ENCODE results near the gene SUCNR1.

DNA sequence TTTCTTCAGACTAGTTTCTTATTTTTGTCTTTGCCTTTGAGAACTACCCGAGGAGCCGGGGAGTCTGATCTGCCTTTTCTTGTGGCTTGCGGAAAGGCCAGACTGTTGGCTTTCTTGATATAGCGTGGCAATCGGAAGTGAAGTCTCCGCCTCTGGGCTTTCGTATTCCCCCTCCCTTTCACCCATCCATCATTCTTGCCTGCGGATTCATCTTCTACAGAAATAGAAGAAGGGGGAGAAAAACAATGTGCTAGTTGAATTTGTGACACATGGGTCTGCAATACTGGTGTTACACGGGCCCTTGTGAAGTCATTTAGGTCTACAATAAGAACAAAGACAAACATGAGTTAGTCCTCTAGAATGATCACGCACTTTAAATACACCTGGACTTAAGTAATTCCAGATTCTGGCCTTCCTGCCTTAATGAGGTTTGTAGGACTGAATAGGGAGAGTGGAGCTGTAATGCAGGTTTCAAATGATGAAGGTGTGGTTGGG is 319 bp downstream of the EIF2A start:
- PRO-cap, result bidirectional peak, plus-strand start at position 245 of the sequence, minus-strand start at position 139 of the sequence

- PRO-cap, result no peak
Observed at GRCh38 chr3:150552148-150552596, 5.6 kb downstream of the EIF2A start.

GRCh38 chr3:150724041-150724405 is 20.3 kb upstream of the ERICH6 start:
- PRO-cap, result no peak

GRCh38 chr3:150740703-150741358 is 22.1 kb downstream of the SIAH2 start:
- PRO-cap, result no peak

DNA sequence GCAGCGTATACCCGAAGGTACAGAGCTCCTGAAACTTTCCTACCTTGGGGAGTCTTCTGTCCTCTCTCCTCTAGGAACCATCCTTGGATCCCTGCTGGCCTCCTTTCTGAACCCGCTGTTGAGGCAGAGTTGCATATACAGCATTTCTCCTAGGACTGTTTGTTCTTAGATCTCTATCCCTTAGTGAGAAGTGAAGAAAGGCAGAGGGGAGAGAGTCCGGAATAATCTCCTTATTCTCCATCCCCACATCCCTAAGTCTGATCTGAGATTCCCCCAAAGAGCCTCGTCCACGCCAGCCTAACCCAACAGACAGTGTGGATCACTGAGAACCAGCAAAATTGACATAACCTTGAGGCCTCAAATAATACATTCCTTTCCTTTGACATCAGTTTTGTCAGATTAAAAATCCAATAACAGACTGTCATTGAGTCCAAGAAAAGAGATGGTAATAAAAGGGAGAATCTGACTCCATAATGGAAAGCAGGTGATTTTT is 7.6 kb upstream of the SIAH2 start:
- PRO-cap, result no peak

DNA sequence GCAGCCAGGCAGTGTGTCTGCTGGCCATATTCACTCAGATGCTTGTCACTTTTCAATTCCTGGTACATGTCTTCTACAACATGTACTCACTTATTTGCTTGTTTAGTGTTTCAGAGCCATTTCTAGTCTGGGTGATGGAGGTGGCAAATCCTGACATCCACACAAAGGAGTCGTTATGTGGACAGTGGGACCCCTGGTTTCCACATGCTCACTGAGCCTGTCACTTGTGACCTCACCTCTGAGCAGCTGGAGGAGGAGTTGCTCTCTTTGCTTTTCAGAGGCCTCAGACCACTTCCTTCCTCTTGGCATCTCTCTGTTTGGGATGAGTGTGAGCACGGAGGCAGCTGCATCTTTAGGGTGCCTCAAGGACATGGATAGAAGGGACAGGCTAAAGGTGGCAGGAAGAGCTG is 32.0 kb downstream of the GPR171 start:
- PRO-cap, result no peak

DNA sequence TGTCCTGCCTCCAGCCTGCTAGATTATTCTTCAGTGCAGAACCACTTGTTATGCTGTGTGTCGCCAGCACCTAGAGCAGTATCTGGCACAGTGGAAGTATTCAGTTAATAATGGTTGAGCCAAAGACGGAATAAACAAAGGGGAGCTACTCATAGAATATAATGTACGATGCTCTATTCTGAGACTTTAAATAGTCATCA is 13.4 kb downstream of the P2RY14 start:
- PRO-cap, result no peak

DNA sequence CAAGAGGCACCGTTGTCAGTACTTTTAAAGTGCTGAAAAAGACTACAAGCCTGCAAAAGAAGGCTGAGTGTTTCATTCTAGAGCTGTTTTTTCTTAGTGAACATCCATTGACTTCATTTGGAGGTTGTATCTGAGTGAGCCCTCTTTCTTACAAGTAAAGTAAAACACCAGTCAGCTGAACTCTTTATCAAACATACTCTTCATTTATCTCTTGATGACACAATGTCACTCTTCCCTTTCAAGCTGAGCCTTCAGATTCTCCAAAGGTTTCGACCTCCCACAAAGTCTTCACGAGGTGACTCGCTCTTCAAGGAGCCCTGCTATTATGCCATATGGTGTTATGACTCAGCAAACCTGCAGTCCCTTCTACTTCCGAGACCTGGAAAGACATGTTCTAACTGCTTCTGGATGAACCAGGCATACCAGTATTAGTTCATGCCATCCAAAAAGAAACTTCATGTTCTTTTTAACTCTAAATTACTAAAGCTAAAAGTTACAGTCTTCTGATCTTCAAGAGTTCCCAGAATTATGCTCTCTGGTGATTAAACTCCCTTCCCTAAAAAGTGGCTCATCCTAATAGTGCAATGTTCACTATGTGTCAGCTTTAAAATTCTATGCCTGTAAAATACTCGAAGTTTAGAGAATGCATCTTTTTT is 23.2 kb downstream of the AADAC start:
- PRO-cap, result no peak

DNA sequence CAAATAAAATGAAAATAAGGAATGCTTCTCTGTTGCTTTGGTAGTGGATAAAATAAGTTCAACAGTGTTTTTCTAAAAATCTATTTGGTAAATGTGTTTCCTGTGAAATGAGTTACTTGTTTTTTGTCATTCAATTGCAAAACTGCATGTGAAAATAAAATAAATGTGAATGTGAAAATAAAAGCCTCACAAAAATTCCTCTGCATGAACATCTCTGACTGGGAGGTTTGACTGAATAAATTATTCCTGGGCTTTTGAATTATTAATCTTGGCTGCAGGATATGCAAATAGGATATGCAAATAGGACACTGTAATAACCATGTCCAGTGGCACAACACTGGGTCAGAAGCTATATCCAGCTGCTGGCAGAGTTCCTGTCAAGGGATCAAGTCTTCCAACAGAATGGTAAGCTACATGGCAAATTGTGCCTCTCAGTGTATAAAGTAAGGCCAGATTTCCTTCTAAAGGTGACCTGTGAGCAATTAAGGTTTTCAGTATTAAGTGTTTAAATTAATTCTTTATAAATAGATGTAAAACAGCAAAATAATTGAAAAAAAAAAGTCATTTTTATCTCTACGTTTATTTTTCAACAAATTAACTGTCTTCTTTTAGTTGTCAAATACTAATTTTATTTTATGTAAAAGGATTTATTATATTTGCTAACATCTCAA is at the start of gene SUCNR1:
TSS of gene SUCNR1 (plus strand) at position 342 of the 671 bp plus-strand sequence.
- PRO-cap, result no peak

DNA sequence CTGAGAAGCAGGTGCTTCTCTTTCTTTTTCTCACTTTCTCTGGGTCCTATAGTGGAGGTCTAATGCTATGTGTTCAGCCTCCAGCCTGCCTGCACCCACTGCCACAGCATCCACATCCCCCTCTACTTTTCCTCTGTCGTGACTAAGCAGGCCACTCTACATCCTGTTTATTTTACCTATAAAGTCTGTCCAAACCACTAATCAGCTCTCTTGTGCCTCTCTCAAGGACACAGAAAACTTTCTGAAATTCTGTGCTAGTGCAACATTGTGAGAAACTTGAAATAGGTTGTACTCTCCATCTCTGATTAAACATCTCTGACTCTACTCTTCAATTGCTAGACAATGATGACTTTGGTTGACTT is 27.9 kb downstream of the SUCNR1 start:
- PRO-cap, result no peak

DNA sequence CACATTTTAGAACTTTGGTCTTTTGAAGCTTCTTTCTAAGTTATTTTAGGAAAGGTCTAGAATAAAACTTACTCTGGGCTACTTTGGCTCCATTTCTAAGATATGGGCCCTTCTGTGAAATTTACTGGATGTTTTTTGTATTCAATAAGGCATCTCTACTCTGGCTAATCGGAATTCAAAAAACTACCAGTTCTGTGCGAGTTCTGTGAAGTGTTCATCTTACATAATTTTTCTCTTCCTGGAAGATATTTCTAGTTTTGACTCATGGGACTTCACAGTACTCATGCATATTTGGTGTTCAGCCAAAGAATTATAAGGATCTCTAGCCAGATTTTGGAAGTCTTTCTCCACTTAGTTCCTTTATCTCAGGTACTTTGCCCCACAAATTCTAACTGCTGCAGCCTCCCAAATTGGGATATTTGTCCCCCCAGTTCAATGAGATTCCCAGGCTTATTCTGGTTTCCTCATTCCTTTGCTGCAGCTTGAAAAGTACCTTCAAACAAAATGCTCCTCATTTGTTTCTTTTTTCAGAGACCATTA is 46.4 kb upstream of the MBNL1 start:
- PRO-cap, result no peak

DNA sequence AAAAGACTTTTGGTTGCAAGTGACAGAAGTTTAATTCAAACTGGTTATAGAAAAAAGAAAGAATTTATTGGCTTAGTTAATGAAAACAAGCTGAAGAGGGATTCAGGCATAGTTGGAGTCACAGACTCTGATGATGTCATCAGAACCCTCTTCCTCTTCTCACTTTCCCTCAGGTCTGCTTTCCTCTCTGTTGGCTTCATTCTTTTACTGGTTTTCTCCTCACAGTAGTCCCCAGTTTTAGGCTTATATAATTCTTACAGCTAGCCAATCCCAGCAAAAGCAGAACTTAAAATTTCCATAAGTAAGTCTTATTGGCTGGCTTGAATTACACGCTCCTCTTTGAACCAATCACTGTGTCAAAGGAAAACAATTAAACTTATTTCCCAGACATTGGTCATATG is 31.9 kb upstream of the MBNL1 start:
- PRO-cap, result no peak

DNA sequence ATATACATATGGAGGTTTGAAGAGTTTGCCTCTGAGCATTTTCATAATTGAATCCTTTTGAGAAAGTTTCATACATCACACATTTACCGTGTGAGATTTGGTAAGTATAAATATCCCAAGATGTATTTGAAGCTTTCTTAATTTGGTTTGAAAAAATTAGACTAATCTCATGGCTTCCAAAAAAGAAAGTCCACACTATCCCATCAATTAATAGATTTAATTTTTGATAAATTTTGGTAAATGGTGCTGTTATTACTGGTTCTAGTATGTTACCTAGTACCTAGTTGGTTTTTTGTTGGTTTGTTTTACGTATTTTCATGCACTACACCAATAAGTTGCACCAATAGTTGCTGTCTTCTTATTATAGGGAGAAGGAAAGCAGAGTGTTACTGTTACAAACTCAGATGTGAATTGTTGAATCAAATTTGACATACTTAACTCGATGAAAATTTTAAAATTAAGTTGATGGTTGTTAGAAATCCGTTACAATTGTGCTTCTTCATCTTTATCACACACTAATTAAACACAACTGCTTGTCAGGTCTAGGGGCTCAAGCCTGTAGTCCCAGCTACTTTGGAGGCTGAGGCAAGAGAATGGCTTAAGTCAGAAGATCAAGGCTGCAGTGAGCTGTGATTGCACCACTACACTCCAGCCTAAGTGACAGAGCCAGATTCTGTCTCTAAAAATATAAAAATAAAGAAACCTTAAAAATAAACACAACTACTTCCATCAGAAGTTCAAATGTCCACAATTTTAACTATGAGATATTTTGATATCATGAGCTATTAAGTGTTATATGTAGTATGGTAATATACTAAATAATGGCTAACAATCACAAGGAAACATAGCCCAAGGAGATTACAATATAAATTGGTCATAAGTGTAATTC is 23.1 kb upstream of the MBNL1 start:
- PRO-cap, result no peak

DNA sequence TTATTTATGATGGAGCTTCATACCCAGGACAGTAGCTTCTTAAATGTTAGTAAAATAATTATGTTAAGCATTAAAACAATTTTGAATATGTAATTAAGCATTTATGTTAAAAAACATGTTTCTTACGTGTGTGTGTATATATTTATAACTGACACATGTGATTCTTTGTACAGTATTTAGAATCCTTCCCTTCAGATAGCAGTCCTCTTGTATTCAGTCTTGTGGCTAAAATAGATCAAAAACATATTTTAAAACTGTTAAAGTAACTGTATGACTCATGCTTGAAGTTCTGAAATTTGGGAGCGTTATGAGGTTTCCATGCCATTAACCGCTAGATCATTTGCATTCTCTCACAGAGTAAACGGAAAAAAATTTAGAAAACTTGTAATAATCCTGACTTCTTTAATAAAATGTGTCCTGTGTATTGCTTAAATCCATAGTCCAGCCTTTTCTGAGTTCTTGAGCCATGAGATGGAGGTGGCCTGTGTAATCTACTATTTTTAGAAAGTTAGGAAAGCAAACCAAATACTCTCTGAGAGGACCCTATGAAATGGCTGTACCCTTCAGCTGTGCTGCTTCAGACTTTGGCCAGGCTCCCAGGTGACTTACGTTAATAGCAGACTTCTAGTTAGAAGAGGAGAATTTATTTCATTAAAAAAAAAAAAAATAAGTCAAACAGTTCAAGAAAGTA is 33.8 kb downstream of the MBNL1 start:
- PRO-cap, result no peak

GRCh38 chr3:152328354-152329672 is 60.1 kb downstream of the MBNL1 start:
- PRO-cap, result no peak

DNA sequence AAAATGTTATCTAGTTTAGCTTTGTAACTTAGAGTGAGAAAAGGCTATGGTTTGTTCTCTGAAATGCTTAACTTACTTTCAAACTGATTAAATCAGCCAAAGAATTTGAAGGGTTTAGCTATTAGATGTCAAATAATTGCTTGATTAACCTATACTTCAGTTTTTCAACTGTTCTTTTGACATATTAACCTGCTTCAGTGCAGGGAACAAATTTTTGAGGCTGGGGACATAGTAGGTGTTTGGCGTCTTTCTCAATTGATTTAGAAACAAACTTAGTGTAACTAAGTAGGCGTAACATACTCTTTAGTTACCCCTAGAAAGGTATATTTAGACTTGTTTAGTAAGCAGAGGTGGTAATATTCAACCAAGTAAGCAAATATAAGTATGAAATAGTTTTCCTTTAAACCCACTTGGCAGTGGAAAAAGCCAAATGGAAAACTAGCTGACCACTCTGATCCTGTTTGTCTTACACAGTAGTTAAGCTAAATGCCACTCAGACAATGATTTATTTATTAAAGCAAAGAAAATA is 113.1 kb downstream of the MBNL1 start:
- PRO-cap, result no peak

GRCh38 chr3:152385522-152386232 is 116.9 kb downstream of the MBNL1 start:
- PRO-cap, result no peak

GRCh38 chr3:152405740-152406204 is 137.0 kb downstream of the MBNL1 start:
- PRO-cap, result no peak

- PRO-cap, result no peak
Observed at GRCh38 chr3:152471889-152472542, 203.3 kb downstream of the MBNL1 start.

GRCh38 chr3:152604251-152604681 is 230.7 kb upstream of the P2RY1 start:
- PRO-cap, result no peak

All from progenitor cell of endocrine pancreas (in vitro differentiated cells).